Pulmonary artery (tissue), 1 donor: ENCODE measurements around the genes PYGO2 and SLC50A1.

GRCh38 chr1:154671144-154671875 lies 63.3 kb upstream of the ADAR start:
- PRO-cap, result no peak

DNA sequence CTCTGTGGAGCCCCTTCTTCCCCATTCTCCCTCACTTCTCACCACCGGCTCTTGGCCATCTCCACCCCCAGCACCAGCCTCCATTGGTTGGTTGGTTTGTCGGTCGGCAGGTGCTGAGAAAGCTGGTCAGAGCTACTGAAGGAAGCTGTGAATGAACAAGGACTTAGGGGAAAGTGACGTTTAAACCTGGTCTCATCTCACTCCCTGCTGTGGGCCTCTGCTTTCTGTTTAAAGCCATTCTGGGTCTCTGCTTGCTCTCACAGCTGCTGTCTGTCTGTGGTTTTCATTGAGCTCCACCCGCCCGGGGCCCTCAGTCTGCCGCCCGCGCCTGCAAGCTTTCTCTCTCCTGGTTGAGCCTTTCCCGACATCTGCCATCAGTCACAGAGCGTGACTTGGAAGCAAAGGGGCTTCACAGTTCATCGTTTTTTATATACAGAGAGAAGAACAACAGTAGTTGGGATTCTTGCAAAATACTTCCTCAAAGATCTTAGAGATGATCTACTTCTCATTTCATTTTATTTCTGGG lies 122.1 kb downstream of the KCNN3 start:
- PRO-cap, result no peak

GRCh38 chr1:154862826-154863385 lies 7.2 kb downstream of the KCNN3 start:
- PRO-cap, result no peak

DNA sequence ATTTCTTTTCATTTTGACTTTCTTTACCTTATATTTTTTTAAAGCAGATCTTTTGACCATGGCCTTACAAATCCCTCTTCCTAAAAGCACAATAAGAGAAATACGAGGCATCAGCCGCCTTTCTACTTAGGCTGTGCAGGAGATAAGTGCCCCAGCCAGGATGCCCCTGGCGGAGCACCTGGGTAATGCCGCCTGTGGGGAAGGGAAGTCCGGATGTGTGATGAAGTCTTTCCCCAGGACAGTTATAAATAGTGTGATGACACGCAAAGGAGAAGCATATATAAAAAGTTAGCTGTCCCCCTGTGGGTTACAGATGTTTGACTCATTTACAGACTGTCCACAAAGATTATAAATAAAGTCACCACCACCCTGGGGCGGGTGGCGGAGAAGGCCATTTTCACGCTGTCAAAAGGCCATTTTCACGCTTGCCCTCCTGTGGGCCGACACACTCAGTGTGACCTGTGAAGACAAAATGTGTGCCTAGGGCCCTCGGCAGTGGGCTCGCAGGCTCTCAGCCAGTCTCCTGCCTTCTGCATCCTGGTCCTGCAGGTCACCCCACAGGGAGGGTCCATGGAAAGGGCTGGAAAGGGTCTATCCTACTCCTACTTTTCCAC lies 6.3 kb downstream of the KCNN3 start:
- PRO-cap, result no peak

- PRO-cap, result no peak
These were observed 696 bp upstream of the PBXIP1 start for GRCh38 chr1:154956644-154956946.

- PRO-cap, result bidirectional peak, plus-strand start at chr1:154961808, minus-strand start at chr1:154961757
These were observed at the start of gene PYGO2 for GRCh38 chr1:154961615-154962920. PYGO2 (minus strand) TSS chr1:154961782.

DNA sequence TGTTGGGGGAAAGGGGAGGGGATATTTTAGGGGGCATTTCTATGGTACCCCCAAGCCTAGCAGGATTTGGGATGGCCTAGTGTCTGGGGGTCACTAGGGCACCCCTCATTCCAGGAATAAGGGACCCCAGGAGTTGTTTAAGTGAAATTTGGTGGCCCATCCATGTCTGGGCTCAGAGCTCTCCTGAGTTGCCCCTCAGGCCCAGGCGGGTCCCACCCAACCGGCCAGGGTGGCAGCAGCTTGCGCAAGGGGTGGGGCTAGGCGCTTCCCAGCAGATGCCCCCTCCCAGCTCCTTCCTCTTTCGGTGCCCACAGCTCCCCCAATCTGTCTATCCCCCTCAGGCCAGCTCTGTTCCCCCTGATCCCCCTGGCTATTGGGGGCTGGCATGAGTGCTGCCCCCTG lies 5.2 kb downstream of the ZBTB7B start:
- PRO-cap, result no peak

GRCh38 chr1:155012598-155013771 lies 10.4 kb downstream of the ZBTB7B start:
- PRO-cap, result no peak

- PRO-cap, result no peak
These were observed 14.0 kb downstream of the DCST2 start for GRCh38 chr1:155019396-155020124.

DNA sequence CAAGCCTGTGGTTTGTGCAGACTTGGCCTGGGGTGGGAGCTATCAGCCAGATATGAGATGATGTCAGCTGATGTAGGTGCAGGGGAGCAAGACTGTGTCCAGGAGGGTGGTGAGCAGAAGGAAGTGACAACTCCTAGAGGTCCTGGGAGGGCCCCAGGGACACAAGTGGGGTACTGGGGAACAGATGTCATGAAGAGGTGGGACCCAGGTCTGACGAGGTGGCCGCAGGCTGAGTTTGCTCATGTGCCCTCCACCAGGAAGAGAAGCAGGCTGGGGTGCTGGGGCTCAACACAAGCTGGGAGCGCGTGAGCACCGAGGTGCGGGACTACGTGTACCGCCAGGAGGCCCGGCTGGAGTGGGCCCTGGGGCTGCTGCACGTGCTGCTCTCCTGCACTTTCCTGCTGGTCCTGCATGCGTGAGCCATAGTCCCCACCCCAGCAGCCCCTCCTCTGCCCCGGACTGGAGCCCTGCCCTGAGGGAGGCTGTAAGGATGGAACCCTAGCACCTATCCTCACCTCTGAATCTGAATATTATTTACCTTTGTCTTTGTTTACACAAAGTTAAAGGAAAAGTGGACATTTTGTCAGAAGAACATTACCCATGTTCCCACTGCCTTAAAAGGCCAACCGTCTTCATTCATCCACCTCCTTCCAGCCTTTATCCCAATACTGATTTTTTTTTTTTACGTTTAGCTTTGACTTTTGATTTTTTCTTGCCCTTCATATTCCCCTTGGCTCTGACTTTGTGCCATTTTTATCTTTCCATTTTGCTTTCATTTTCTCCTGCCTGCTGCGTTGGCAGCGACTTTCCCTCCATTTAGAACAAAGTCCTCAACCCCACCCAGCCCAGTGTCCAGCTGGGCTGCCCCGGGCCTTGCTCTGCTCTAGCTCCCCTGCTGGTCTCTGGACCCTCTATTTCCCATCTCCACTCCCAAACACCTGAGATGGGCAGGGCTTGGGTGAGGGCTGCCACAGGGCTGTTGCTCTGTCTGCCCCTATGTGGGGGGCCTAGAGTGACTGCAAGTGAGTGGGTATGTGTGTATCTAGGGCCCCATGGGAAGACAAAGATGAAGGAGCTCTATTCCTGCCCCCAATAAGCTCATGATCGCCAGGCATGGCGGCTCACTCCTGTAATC lies 7.7 kb upstream of the ADAM15 start:
- PRO-cap, result no peak

DNA sequence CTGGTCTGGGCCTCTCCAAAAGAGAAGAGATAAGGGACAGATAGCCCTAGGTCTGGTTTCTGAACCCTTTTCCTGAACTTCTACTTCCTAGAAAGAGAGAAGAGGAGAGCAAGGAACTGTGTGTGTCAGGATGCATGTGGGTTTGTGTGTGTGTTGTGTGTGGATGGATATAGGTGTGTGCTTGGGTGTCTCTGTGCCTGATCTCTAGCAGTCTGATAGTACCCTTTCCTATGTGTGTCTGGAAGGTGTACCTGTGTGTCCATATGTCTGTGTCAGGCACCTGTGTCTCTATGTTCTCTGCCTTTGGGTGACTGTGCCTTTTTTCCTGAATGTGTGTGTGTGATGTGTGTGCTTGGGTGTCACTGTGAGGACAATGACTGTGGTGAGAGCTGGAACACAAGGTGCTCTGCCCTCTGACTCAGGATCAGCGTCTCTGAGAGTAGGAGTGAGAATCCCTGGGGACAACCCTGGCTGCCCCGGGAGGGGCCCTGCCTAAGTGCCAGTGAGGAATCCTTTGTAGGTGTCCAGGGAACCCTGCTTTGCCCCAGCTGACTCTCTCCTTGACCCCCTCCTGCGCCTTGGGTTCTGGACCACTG lies 883 bp upstream of the EFNA3 start:
- PRO-cap, result no peak

DNA sequence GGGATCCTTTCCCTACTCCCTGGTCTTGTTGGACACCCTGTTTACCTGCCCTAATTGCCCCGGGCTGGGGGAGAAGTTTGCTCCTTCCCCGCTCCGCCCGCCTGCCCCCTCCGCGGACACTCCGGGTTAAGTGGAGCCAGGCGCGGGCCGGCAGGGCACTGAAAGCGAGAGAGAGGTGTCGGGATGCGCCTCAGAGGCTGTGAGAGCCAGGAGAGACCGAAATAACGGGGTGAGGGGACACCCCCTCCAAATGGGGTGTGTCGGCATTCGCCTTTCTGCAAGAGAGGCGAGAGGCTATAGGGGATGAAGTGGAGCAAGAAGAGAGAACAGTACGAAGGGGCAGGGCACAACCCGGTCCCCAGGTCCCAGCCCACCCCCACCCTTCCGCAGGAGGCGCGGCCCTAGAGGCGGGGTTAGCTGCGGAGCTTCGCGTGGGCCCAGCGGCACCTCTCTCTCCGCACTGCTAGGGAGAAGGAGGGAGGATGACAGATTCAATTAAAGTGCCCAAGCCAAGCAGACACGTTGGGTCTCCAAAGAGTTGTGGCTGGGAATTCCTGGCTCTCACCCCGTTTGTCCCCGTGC lies 3.8 kb downstream of the EFNA3 start:
- PRO-cap, result no peak

GRCh38 chr1:155103357-155103789 lies 24.3 kb upstream of the EFNA1 start:
- PRO-cap, result no peak

GRCh38 chr1:155125843-155125961 lies 2.0 kb upstream of the EFNA1 start:
- PRO-cap, result no peak

DNA sequence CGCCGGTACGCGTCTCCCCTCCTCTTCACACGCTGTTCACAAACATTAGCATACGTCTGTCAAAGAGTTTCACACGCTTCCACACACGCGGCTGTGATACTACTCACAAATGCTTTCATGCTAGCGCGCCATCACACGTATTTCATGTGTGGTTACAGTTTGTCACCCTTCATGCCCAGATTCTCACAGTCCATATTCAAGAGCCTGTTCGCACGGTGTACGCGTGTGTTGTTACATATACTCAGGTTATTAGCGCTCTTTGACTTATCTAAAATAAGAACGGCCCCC lies 845 bp upstream of the EFNA1 start:
- PRO-cap, result no peak

DNA sequence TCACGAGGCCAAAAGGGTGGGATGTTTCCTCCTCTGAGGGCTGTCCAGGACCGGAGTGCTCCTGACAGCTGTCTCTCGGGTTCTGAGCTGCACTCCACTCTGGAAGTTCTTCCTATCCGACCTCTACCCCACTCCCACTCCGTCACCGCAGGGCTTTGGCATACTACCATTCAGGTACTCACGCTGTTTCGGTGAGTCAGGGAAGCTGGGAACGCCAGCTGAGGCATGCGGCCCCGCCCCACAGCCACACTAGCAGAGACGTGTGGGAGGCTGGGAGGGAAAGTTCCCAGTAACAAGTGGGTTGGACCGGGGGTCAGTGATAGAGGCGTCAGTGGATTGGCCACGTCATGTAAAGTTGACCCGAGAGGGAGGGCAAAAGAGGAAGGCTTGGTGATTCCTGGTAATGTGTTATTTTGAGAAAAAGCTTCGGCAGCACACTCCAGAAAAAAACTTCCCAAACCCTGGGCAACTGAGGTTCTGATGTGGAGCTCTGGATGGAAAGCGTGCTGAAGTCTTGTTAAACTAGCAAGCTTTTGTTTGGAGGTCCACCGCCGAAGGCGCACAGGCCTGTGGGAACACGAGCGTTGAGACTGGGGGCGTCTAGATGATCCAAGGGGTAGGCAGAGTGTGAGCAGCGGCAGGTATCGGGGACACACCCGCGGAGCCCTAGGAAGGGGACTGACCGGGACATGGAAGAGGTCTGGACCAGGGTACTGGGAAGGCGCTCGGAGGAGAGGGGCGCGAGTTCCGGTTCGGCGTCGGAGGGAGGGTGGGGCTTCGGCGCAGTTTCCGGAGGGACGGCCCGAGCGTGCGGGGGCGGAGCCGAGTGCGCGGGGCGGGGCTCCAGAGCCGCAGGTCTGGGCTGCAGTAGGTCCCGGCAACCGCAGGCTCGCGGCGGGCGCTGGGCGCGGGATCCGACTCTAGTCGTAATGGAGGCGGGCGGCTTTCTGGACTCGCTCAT lies at the start of gene SLC50A1:
SLC50A1 (plus strand) TSS at position 870 of the 961 bp plus-strand sequence.
- PRO-cap, result bidirectional peak, plus-strand start at position 358 of the sequence, minus-strand start at position 84 of the sequence; bidirectional peak, plus-strand start at position 846 of the sequence, minus-strand start at position 771 of the sequence

GRCh38 chr1:155183448-155183823 lies 9.8 kb downstream of the TRIM46 start:
- PRO-cap, result no peak

DNA sequence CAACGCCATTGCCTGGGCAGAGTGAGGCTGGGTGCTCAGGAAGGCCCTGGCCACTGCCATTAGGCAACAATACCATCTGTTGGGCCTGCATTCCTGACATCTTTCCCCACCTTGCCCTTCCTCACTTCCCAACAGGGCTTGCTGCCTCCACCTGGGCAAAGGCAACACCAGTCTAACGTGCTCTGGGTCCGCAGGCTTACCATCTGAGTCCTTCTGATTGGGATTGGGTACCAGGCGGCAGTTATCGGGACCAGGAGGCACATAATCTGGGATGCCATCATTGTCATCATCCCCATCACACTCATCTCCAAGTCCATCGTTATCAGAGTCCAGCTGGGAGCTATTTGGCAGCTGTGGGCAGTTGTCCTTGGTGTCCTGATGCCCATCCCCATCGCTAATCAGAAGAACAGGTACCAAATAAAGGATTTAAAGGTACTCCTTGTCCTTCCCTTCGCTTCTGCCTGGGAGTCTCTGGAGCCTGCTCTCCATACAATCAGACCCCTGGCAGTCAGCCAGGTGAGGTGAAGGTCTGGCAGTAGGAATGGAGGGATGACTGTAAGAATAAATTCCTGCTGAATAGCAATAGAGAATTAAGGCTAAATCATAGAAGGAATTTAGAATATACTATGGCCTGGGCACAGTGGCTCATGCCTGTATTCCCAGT lies 9.4 kb downstream of the THBS3 start:
- PRO-cap, result no peak

DNA sequence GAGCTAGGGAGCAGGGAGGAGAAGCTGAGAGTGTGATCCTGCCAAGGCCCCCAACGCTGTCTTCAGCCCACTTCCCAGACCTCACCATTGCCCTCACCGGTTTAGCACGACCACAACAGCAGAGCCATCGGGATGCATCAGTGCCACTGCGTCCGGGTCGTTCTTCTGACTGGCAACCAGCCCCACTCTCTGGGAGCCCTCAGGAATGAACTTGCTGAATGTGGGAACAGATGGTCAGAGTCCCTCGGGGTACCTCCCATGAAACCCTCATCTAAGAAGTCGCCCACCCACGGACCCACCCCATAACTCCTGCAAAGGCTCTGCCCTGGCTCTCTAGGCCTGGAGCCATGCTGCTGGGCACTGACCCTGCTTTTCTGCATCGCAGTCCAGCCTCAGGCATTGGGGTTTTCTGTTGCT lies 6.0 kb downstream of the MTX1 start:
- PRO-cap, result unidirectional peak, plus-strand start at position 146 of the sequence

DNA sequence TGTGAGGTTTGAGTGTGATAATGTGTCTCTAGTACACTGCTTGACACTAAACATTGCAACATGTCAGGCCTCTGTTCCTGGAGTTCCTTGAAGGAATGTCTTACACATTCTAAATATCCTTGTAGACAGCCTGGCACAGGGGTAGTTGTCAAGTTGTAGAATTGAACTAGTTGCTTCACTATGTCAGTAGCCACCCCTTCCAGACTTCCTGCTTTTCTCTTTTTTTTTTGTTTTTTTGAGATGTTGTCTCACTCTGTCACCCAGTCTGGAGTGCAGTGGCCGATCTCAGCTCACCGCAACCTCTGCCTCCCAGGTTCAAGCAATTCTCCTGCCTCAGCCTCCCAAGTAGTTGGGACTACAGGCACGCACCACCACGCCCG lies 11.7 kb downstream of the MTX1 start:
- PRO-cap, result no peak